Colon Carcinoma Metastatic in the Brain (tissue), 2 donors: ENCODE measurements around a stretch of chr16.

DNA sequence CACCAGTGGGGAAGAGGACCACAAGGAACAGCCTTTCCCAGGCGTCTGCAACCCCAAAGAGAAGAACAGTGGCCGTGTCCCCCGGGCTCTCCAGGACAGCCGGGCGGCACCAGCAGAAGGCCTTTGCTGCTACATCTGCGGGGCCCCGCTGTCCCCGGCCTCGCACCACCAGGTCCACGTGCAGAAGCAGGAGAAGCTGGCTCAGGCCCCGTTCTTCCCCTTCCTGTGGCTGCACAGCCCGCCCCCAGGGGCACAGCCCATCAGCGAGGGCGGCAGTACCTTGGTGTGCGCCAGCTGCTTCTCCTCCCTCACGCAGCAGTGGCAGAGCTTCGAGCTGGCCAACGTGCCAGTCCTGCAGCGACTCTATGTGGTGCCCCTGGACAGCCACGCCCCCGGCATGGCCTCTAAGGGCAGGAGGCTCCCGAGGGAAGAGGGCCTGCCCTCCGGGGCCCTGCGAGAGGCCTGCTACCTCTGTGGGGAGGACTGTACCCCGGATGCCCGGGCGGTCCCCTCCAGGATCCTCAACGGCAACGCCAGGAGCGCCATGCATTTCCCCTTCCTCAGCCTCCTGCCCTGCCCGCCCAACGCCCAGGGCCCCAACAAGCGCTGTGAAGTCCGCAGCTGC is 58.3 kb upstream of the CIBAR2 start:
- PRO-cap, 2 experiments, result no peak in any of the 2 experiments

DNA sequence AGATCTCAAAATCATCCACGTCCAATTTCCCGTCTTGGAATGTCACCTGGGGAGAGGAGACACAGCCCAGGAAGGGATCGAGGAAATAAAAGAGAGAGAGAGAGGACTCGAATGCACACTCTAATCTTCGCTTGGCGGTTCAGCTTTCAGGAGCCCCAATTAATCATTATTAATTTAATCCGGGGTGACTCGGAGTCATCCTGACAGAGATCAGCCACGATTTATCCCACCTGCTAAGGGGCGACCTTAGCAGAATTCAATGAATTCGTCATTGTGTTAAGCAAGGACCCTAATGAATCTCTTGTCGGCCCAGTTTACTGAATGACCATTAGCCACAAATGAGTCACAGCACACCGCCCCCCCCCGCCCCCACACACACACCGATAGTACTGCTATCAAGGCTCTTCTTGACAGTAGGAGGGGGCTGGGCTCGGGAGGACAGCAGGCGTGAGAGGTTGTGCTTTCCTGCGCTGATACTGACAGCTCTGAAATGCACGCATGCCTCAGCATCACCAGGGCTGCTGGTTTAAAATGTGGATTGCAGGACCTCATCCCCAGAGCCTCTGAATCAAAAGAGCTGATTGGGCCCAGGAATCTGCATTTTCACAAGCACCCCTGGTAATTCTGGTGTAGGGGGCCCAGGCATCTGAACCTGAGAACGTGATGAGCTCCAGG is 190.0 kb upstream of the CIBAR2 start:
- PRO-cap, 2 experiments, result no peak in any of the 2 experiments

DNA sequence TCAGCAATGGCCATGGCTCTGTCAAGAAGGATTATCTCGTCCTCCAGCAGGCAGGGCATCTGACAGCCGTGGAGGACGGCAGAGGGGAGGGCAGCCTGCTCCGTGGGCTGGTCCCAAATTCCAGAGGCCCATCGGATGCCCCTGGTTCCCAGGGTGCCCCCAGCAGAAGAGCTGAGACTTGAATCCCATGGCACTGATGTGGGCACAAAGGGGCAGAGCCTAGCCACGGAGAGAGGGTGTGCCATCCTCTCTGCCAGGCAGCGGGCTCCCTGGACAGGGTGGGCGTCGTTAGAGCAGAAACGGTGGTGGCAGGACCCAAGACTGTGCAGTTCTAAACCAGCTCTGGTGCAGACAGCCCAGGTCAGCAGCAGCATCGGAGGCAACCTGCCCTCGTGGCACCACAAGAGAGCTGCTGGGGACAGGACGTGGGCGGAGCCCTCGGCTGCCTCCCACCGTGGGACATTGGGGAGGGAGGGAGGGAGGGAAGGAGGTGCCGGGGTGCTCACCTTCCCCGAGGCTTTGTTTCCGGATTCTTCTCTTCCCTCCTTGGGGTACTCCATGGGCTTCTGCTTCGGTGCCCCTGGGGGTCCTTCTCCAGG is 198.9 kb upstream of the CIBAR2 start:
- PRO-cap, 2 experiments, result no peak in any of the 2 experiments

DNA sequence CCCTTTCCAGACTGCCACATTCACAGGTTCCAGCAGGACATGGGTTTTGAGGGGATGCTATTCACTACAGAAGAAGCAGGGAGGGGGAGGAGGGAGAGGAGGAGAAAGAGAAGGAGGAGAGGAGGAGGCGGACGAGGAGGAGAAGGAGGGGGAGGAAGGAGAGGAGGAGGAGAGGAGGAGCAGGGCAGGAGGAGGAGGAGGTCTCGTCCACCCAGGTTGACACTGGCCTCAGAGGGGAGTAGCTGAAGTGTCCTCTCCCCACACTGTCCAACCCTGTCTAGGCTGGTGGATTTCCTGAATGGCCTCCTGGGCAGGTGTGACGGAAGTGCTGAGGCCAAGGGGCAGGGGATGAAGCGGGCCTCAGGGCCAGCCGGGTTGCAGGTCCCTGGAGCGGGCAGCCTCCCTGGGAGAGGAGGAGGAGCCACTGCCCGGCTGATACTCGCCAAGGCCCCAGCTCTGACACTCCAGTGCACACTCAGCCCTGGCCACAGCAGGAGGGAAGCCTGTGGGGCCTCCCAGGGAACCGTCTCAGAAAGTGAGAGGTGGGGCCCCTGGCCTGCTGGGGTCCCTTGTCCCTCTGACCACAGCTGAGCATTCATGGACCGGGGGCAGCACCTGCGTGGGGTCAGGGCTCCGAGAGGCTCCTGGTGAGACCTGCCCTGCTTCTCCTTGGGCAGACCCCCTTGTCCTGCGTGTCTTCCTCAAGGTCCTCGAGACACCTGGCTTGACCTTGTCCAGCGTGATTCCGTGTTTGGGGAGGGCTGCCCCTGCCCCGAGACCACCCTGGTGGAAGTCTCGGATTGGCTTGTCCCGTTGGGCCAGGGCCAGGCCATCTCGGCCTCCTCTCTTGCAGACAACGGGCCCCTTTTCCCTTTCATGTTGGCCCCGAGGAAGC is 200.6 kb upstream of the CIBAR2 start:
- PRO-cap, 2 experiments, result no peak in any of the 2 experiments

GRCh38 chr16:85315836-85316333 is 203.6 kb upstream of the CIBAR2 start:
- PRO-cap, 2 experiments, result no peak in any of the 2 experiments

DNA sequence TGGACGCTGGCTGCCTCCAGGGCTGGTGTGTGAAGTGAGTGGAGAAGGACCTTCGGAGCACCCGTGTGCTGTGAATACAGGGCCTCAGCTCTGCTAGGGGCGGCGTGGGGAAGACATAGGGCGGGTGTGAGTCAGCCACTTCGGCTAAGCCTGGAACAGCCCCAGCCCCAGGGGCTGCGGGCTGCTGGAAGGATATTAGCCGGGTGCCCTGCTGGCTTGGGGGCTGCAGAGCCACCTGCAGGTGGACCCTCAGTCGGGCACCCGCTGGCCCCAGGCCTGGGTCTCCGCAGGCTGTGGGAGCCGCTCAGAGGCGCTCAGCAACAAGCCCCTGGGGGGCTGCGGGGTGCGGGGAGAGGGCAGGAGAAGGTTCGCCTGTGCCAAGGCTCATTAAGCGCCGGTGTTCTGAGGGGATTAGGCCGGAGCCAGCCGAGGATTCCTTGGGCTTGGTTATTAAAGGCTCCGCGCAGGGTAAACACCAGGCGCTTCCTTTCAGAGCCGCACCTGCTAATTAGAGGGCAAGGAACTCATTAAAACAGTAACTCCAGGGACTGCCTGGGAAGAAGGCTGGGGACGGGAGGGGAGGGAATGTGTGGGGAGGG is 217.1 kb upstream of the CIBAR2 start:
- PRO-cap, 2 experiments, result peak in 1 of 2 experiments; most common plus-strand start position 532 of the sequence (in 1); most common minus-strand start position 70 of the sequence (in 1)

DNA sequence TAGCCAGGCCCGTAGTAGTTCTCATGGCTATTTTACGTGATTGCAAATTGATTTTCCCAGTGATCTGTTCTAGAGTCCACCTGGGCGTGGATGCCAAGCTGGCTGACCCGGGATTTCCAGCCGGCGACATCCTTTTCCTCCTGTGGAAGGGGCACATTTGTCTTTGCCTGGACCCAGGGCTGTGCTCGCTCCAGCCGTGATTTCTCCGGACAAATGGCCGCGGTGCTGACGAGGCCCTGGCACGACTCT is 226.8 kb upstream of the CIBAR2 start:
- PRO-cap, 2 experiments, result no peak in any of the 2 experiments

DNA sequence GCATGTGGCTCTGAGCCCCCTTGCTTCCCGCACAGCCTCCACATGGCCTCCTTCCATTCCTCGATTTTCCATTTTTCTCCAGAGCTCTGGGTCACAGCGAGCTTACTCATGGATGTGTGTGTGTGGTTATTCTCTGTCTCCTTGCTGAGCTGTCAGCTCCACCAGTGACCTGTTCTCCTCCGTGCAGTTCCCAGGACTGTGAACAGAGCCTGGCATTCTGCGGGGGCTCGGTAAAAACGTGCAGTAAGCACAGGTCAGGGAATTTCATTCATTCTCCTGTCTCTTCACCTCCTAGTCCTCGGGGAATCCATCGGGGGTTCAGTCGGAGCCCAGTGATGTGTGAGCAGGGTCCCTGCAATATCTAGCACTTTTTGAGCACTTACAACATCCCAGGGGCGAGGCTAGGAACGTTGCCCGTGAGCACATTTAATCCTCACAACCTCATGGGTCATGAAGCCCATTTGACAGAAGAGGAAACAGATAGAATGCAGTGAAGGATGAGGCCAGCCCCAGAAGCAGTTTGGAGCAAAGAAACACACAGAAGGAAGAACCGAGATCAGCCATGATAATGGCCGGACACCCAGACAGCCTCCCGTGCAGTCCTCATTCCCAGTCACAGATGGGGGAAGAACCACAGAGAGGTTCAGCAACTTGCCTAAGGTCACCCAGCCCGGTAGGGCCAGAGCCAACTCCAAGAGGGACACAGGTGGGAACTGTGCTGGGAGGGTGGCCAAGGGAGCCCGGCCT is 183.2 kb upstream of the GSE1 start:
- PRO-cap, 2 experiments, result no peak in any of the 2 experiments

- PRO-cap, 2 experiments, result no peak in any of the 2 experiments
Measured at GRCh38 chr16:85432974-85433979, 179.8 kb upstream of the GSE1 start.

- PRO-cap, 2 experiments, result no peak in any of the 2 experiments
Measured at GRCh38 chr16:85561177-85561625, 51.9 kb upstream of the GSE1 start.

- PRO-cap, 2 experiments, result no peak in any of the 2 experiments
Measured at GRCh38 chr16:85589598-85590032, 23.5 kb upstream of the GSE1 start.

GRCh38 chr16:85599052-85599990 is 13.8 kb upstream of the GSE1 start:
- PRO-cap, 2 experiments, result no peak in any of the 2 experiments

GRCh38 chr16:85657033-85657694 is 31.6 kb downstream of the GINS2 start:
- PRO-cap, 2 experiments, result no peak in any of the 2 experiments

DNA sequence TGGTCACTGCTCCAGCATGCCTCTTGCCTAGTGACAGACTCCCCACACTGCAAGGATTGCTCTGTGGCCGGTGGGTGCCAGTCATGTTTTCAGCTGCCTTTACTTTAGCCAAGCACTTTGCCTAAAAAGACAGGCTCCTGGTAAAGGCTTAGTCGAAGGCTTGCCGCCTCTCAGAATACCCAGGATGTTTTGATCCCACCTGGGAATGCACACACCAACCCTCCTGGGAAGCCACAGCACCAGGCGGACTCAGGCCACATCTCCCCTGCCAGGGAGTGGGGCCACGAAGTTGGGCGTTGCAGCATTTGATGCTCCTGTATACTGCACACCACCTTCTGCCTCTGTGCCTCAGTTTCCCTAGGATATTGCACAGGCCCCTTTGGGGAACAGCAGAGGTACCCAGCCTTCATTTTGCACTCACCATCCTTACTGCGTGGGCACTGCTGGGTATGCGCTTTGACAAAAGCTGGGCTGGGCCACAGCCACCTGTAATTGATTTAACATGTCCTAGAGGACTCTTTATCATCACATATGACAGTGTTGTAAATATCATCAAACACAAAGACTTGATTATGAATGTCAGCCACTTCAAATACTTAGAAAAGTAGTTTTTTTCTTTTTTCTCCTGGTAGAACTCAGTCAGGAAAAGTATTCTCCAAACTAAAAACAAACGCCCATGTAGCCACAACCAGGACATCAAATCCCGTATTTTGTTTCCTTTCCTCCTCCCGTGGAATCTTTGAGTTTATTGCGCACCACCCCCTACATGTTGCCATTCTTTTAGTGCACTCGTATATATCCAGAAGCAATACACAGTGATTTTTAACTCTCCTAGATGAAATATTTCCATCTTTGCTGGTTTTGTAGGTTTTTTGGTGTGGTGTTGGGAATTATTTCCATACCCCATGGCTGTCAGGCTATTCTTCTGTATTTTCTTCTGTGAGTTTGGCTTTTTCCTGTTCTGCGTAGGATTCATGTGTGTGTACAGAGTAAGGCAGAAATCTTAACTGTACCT is 19.7 kb downstream of the GINS2 start:
- PRO-cap, 2 experiments, result no peak in any of the 2 experiments

DNA sequence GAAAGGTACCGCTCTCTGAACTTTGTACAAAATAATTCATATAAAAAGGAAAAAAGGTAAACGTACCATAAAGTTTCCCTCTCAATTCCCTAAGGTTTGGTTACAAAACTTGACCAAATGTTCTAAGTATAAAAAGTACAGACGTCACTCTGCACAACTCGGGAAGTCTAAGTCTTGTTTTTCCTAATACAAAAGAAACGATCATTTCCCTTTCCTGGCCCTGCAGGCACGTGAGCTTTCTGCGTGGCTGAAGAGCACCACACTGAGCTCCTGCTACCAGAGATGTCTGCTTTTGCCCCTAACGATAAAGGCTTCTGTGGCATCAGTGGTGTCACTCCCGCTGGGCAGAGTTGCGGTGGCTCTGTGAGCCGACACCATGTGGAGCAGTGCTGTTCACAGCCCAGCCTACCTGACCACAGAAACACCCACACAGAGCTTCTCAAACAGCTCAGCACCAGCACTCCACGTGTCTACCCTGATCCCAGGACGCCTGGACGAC is 20.5 kb downstream of the EMC8 start:
- PRO-cap, 2 experiments, result no peak in any of the 2 experiments

- PRO-cap, 2 experiments, result no peak in any of the 2 experiments
Measured at GRCh38 chr16:85801612-85802344, 2.3 kb downstream of the COX4I1 start.

- PRO-cap, 2 experiments, result no peak in any of the 2 experiments
Measured at GRCh38 chr16:85868335-85868938, 30.5 kb upstream of the IRF8 start.

DNA sequence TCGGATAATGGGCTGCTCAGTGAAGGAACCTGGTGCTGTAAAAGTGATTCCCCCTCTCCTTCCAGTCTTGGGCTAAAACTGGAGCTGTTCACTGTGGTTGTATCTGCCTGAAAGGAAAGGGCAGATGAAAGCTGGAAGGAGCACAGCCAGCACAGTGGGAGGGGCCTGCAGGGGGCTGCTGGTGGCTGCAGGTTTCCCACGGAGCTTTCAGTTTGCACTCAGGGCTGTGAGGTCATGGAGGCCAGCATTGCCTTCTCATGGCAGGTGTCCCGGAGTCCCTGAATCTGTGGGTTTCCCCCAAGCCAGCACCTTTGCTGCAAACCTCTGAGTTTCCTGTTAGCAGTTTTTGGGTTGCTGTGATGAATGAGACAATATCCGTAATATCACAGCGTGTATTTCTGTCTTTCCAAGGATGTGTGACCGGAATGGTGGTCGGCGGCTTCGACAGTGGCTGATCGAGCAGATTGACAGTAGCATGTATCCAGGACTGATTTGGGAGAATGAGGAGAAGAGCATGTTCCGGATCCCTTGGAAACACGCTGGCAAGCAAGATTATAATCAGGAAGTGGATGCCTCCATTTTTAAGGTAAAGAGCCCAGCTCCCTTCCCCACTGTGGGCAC is 3.8 kb downstream of the IRF8 start:
- PRO-cap, 2 experiments, result no peak in any of the 2 experiments

- PRO-cap, 2 experiments, result peak in 1 of 2 experiments; most common minus-strand start chr16:85940303 (in 1)
Measured at GRCh38 chr16:85939995-85940811, 41.2 kb downstream of the IRF8 start.

DNA sequence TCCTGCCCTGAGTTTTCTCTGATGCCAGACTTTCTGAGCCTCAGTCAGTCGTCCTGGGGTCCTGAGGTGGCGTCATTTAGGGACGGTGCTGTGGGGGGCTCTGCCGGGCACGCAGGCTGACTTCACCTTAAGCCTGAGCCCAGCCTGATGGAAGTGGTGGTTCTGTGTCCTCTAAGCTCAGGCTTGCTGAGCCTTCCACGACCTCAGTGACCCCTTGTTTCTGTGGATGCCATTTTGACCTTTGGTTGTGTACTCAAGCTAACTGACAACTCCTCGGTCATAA is 75.4 kb downstream of the IRF8 start:
- PRO-cap, 2 experiments, result no peak in any of the 2 experiments